SK-MEL-5 (cell line): ENCODE results near the genes LIPT2 and LRRC32.

RAMPAGE:
- cytosol, long total RNA: no peak
- long total RNA: no peak
- nucleus, long total RNA: no peak
Observed at GRCh38 chr11:73931151-73931483, 19.7 kb upstream of the DNAJB13 start.

RAMPAGE:
- cytosol, long total RNA: no peak
- long total RNA: no peak
- nucleus, long total RNA: no peak
Observed at GRCh38 chr11:73956032-73956536, 5.3 kb downstream of the DNAJB13 start.

DNA sequence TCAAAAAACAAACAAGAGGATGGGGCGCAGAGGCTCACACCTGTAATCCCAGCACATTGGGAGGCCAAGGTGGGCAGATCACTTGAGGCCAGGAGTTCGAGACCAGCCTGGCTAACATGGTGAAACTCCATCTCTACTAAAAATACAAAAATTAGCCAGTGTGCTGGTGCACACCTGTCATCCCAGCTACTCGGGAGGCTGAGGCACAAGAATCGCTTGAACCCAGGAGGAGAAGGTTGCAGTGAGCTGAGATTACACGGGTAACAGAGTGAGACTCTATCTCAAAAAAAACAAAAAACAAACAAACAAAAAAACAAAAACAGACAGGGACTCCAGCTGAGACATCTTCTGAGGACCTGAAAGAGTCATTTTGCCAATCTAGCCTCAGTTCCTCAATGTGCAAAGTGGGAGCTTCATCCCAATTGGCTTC, 6.6 kb downstream of the UCP2 start:
RAMPAGE:
- cytosol, long total RNA: no peak
- long total RNA: no peak
- nucleus, long total RNA: no peak

RAMPAGE:
- cytosol, long total RNA: start-site peak on the minus strand at chr11:74493052-74493123, 13 and 10 reads in 2 replicates; start-site peak on the minus strand at chr11:74493246-74493366, 16 and 10 reads in 2 replicates
- long total RNA: no peak
- nucleus, long total RNA: no peak
Observed at GRCh38 chr11:74492911-74494088, at the start of gene LIPT2. Gene LIPT2, minus strand, starts transcription at chr11:74493724.

RAMPAGE:
- cytosol, long total RNA: no peak
- long total RNA: no peak
- nucleus, long total RNA: no peak
Observed at GRCh38 chr11:74581999-74582471, 10.3 kb upstream of the POLD3 start.

GRCh38 chr11:75347934-75348687, 3.4 kb downstream of the ARRB1 start:
RAMPAGE:
- cytosol, long total RNA: no peak
- long total RNA: no peak
- nucleus, long total RNA: no peak

DNA sequence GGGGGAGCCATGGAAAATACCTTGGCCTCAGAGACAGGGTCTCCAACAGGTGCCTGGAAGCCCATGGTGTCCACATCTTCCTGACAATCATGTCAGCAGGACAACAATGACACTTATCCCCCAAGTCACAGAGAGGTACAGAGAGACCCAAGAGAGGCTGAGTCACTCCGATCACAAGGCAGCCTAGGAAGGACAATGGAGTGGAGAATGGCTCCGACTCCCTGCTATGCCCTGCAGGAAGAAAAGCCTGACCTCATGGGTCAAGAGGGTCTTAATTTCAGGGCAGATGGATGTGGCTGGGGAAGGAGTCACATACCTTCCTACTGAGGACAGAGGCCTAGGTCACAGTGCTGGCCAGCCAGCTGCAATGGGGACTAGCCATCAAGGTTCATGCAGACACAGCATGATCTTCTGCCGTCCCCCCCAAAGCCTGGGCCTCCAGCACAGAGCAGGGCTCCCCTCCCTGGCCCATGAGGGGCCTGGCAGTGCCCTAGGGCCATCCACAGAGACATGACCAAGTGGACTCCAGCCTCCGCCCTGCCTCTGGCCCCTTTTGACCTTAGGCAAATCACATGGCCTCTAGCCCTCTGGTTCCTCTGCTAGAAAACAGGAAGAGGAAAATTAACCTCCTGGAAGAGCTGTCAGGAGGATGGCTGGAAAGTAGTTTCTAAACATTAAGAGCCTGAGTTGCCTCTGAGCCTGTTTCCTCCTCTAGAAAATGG, 1.9 kb downstream of the ARRB1 start:
RAMPAGE:
- cytosol, long total RNA: no peak
- long total RNA: no peak
- nucleus, long total RNA: no peak

GRCh38 chr11:75369812-75370355, 18.4 kb upstream of the ARRB1 start:
RAMPAGE:
- cytosol, long total RNA: no peak
- long total RNA: no peak
- nucleus, long total RNA: no peak

GRCh38 chr11:75564814-75565985, 3.1 kb downstream of the SERPINH1 start:
RAMPAGE:
- cytosol, long total RNA: no peak
- long total RNA: no peak
- nucleus, long total RNA: no peak

RAMPAGE:
- cytosol, long total RNA: no peak
- long total RNA: no peak
- nucleus, long total RNA: no peak
Observed at GRCh38 chr11:75568586-75569232, 6.7 kb downstream of the SERPINH1 start.

GRCh38 chr11:75718686-75719103, 1.1 kb downstream of the MOGAT2 start:
RAMPAGE:
- cytosol, long total RNA: no peak
- long total RNA: no peak
- nucleus, long total RNA: no peak

DNA sequence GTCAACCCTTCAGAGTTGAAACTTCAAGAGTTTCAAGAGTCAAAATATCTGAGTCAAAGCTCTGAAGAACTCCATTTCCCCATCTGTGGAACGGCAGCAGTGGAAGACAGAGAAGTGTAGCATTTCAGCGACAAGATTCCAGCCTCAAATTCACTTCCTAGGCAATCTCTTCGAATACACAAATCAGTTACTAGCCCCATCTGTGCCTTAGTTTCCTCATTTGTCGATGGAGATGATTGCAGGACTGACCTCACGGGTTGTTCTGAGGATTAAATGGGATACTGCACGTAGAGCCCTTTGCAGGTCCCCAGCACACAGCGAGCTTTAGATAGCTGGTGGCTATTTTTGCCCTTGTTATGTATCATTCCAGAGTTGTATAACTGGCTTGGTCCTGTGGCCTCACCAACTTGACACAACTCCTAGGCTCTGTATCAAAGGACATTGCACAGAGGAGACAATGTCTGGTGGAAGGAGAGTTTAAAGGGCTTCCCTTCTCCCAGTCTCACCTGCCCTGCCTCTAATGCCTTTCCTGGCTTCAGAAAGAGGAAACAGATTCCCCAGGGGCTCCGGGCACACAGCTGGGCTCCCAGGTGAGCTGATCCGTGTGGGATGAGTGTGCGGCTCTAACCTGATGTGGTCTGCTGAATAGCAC, 22.8 kb upstream of the DGAT2 start:
RAMPAGE:
- cytosol, long total RNA: no peak
- long total RNA: no peak
- nucleus, long total RNA: no peak

GRCh38 chr11:75786217-75787004, 17.8 kb downstream of the DGAT2 start:
RAMPAGE:
- cytosol, long total RNA: no peak
- long total RNA: no peak
- nucleus, long total RNA: no peak

DNA sequence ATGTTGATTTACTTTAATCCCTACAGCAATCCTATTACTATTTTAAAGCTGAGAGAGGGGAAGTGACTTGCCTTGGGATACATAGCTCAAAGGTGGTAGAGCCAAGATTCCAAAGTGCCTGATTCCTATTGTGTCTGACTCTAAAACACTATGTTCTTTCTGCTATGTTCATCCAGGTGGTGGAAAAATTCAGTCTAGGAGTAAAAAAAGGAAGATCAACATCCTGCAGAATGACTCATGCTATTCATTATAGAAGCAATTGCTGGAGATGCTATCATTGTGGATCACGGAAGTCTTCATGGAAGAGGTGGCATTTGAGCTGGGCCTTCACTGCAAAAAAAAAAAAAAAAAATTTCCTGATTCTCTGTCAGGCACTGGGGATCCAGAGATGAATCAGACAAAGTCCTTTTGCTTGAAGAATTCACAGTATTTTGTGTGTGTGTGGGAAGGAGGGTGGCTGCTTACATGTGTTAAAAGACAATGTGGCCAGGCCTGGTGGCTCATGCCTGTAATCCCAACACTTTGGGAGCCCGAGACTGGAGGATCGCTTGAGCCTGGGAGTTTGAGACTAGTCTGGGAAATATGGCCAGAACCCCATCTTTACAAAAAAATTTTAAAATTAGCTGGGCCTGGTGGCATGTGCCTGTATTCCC, 1.4 kb upstream of the UVRAG start:
RAMPAGE:
- cytosol, long total RNA: no peak
- long total RNA: no peak
- nucleus, long total RNA: no peak

DNA sequence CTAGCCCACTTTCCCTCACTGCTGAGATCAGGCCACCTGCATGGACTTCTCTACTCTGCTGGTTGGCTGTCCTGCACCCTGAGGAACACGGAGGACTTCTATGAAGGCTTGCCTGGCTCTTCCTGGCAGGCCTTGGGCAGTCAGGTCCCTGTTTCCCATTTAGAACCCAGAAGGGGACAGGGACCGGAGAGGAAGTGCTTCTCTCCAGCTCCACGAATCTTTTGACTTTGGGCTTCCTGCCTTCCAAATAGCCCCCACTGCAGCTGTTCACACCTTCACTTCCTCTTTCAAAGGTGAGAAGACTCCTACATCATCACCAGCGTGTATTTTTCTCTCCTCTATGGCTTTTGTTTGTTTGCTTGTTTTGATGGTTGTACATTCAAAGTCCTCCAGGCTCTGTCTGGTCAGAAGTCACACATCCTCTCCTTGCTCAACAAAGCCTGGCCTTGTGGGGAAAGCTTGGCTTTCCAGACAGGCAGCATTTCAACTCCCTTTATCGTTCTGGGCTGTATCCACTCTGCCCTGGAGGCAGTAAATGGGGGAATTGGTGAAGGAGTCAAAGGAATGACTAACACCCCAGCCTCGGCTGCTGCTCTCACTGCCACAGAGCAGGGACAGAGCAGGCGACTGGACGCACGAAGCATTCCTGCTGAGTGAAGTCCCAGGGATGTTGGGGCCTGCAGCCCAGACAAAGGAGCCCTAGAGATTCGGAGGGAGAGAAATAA, 52.9 kb downstream of the WNT11 start:
RAMPAGE:
- cytosol, long total RNA: no peak
- long total RNA: no peak
- nucleus, long total RNA: no peak

DNA sequence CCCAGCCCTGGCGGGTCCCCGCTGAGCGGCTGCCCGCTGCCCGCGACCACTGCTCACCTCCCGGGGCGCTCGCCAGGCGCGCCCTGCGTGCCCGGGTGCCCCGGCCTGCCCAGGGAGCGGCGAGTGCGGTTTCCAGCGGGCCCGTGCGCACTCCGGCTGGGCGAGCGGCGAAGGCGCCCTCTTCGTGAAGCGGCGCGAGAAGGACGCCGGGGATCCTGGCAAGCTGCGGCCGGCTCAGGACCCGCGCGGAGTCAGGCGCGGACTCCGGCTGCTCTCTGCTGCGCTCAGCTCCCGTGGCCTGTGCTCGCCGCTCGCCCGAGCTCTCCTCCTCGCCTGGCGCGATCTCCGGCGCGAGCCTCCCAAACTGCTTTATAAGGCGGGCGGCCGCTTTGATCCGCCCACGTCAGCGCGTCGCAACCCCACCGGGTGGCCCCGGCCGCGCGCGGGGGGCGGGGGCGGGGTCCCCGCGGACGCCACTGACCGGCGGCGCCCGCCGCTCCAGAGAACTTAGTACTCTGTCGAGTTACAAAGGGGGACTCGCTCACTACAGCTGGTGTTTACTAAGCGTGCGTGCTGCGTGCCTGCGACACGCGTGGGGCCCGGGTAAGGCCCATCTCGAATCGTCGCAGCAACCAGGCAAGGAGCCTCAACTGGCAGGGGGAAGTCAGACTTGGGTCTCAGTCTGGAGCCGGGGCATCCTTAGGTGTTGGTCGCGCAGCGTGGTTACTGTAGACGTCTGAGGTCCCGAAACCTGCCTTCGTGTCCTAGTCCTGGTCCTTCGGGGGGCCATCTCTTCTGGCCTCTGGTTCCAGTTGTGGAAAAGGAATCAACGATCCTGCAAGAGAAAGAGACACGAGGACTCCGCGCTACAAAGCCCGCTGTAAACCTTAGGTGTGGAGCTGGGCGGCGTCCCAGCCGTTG, 4.4 kb upstream of the WNT11 start:
RAMPAGE:
- cytosol, long total RNA: no peak
- long total RNA: no peak
- nucleus, long total RNA: no peak

DNA sequence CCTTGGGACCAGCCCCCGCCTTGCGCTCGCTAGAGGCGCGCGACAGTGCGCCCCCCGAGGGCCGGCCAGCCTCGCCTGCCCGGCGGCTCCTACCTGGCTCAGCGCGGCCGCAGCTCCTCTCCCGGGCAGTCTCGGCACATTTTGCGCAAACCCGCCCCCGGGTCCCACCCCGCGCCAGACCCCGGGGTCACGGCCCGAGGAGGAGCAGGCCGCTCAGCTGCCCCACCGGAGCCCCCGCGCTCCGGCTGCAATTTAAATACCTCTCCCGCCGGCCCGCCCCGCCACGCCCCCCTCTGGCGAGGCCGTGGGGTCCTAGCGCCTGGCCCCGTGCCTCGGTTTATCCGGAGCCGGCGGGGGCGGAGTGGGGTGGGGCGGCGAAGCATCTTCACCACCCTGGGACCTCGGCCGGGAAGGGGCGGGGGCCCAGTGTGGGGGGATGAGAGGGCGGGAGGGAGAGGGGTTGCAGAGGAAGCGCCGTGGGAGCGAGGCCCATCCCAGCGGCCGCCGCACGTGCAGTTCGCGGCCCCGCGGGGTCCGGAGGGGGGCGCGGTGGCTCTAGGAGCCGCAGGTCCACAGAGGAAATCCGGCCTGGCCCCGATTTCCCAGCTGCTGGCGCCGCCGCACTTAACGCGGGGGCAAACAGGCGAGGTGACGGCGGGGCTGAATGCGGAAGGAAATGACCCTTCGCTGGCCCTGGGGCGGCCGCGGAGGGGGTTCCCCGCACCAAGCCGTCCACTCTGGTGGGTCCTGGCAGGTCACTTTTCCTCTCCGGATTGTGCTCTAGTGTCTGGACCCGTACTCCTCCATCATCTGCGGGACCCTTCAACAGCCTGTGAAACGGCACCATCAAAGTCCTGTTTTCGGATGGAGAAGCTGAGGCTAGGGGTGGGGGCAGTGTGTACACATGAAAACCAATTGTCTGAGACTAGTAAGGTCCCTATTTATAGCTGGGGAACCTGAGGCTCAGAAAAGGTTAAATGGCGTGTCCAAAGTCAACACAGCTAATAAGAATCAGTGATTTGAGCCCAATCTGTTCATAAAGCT, at the start of gene LRRC32:
LRRC32 (minus strand) TSS at position 227 of the 1,044 bp plus-strand sequence.
RAMPAGE:
- cytosol, long total RNA: no peak
- long total RNA: no peak
- nucleus, long total RNA: no peak

DNA sequence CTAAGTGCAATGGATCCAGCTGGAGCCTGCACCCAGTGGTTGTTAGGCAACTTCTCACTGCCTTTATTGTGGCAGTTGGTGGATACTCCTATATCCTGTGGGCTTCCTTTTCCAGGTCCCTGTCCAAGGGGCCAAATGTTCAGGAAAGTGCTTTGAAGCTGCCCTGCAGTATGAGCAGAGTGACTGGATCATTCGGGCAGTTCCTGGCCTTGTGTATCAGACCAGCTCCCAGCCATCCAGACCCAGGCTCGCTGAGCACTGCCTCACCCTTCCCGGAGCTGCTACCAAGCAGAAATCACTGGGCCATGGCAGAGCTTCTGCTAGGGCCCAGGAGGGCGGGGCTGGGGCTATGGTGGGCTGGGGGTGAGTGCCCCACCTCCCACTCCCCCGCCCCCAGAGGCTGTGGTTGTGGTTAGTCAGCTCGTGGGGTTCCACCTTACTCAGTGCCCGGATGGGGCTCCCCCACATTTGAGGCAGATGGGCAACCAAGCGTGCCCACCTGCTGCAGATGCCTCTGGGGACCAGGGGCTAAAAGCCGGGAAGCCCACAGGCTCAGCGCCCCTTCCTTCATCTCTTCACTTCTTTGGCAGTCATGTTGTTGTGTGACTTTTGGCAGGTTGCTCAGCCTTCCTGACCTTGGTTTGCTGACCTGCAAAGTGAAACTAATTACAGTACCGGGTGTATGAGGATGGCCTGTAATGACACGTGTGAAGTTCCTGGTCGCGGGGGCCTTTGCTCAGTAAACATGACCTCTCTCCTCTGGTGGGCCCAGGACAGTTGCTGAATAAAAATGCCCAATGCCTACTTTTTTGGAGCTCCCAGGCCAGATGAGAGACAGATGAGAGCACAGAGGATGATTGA, 2.1 kb upstream of the LRRC32 start:
RAMPAGE:
- cytosol, long total RNA: no peak
- long total RNA: no peak
- nucleus, long total RNA: no peak

GRCh38 chr11:76781142-76781606, 2.0 kb upstream of the TSKU start:
RAMPAGE:
- cytosol, long total RNA: no peak
- long total RNA: no peak
- nucleus, long total RNA: no peak

DNA sequence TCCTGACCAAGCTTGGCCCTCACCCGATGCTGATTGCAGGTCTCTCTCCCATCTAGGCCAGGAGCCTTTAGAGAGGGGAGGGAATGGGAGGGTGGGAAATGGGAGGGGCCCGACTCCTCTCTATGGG, 1.7 kb upstream of the TSKU start:
RAMPAGE:
- cytosol, long total RNA: no peak
- long total RNA: no peak
- nucleus, long total RNA: no peak